Neuron (in vitro differentiated cells): ENCODE measurements around a stretch of chr22.

DNA sequence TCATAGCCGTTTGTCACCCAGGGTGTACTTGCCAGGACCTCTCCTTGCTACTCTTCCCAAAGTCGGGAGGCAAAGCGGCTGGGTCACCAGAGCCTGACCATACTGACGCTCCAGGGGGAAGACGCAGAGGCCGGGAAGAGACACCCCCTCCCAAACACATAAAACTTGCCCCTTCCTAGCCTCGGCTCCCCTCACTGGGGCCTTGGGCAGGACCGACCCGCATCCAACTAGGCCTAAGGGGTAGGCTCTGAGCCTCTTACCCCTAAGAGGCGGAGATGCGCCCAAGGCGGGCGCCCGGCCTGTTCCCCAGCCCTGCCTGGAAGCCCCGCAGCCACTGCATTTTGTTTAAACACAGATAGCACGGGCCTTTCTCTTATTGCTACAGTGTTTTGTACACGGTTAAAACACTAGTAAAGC, 483 bp upstream of the SMDT1 start:
- PRO-cap = no peak

- PRO-cap = no peak
Observed at GRCh38 chr22:42080328-42080843, 886 bp downstream of the SMDT1 start.

DNA sequence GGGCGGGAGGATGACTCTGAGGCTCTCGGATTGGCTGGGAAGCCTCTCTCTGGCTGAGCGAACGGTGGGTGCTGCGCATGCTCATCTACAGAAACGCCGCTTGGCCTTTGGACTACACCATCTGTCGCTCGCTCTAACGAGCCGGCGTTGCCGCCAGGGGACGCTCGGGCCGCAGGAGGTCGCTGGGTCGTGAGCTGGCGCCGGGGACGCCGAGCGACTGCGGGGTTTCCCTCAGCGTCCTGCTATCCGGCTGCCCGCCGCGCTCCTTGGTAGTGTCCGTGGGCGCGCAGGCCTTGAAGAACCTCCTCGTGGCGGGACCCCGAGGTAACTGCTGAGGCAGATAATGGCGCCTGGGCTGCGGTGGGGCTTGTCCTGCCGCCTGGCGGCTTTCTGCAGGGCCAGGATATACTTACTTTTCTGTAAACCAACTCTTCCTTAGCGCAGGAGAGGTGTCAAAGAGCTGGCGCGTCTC, 322 bp upstream of the NDUFA6 start:
- PRO-cap = bidirectional peak, plus-strand start at position 245 of the sequence, minus-strand start outside the sequence

GRCh38 chr22:42127726-42128597, 2.6 kb downstream of the CYP2D6 start:
- PRO-cap = no peak

GRCh38 chr22:42130274-42130592, 377 bp downstream of the CYP2D6 start:
- PRO-cap = no peak

- PRO-cap = no peak
Observed at GRCh38 chr22:42160319-42160805, 29.8 kb upstream of the CYP2D6 start.

DNA sequence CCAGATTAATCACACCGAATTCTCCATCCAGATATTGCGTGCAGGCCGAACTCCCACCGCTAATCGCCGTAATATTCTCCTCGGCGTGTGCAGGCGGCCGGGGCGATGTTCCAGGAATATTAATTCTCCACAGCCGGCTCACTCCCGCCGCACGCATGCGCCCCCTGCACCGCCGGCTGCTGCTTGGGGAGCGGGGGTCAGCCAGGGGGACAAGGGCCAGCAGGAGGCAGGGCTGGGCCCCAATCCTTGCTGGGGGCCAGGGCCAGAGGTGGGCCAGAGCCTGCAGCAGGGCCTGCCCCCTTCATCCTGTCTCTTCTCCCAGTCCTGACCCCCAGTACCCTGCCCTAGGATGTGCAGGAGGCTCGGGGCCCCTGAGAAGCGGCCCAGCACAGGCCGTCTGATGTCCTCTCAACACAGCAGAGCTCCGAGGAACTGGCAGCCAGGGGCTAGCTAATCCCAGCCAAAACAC, 19.5 kb upstream of the TCF20 start:
- PRO-cap = no peak

DNA sequence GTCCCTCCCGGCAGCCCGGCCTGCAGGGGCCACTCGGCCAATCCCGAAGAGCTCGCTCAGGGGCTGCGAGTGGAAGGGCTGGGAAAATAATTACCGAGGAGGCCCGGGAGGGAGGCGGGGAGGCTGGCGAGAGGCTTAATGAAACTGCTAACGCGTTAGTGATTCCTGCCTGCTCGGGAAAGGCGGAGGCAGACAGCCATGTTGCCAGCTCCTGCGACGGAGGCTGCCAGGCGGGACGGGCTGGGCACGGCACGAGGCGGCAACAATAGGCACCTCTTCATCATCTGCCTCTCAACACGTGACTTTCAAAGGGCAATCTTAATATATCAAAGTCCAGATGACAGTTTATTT, 68.0 kb upstream of the TCF20 start:
- PRO-cap = no peak

DNA sequence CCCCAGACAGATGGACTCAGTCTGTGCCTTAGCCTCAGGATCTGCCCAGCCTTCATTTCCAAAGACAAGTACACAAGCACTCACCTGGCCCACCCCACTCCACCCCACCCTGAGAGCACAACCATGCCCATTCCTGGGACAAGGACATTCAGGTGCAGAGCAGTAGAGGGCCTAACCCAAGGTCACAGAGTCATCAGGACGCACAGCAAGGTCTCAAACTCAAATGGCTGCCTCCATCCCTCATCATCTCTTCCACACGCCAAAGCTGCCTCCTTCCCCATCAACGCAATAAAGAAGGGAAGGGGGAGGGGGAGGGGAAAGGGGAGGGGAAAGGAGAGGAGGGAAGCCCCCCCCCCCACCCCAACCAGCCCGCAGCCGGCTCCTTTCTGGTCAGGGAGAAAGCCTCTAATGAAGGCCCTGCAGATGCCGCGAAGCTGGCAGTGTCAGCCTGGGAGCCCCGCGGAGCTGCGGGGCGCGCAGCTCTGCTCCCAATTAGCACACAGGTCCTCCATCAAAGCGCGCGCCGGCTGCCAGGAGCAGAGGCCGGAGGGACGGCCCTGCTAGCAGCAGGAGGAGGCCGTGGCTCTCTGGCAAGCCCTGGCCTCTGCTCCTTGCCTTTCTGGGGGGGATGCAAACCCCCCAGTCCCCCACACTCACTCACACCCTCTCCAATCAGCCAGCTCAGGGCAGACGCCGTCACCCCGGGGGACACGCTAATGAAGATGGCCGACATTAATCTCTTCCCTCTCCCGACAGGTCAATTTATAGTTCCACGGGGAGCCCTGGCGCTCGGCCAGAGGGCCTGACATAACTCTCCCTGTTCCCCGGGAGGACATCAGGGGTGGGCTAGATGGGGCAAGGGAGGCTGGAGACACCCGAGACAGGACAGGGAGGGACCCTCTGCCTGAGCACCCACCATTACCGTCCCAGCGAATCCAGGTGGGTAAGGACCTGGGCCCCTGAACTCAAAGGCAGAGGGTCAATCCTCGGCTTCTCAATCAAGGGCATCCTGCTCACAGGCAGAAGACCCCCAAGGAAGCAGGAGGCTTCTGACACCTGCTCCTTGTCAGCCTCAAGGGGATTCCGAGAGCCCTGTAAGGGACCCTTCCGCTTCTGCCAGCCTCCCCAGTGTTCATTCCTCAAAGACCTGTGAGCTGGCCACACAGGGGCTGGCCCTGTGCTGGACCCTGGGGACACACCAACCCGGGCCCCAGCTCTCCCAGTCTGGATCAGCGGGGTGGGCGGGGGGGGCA, 70.5 kb upstream of the TCF20 start:
- PRO-cap = bidirectional peak, plus-strand start at position 440 of the sequence, minus-strand start at position 267 of the sequence; bidirectional peak, plus-strand start at position 765 of the sequence, minus-strand start at position 589 of the sequence

- PRO-cap = bidirectional peak, plus-strand start at chr22:42343720, minus-strand start at chr22:42343840
Observed at GRCh38 chr22:42343190-42344295, 73.1 kb upstream of the TCF20 start.

DNA sequence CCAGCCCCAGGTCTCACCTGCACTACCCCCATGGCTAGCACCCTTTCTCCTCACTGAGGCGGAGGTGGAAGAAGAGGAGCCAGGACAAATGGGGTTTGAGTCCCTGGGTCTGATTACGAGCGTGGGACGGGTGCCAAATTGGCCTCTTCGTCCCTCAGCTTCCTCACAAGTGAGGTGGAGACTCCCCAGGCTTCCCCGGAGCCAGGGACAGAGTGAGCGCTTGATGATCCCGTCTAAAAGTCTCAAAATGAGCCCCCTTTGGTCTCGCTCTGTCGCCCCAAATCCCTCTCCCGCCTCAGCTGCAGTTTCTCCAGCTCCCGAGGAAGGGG, 64.1 kb downstream of the NFAM1 start:
- PRO-cap = no peak

DNA sequence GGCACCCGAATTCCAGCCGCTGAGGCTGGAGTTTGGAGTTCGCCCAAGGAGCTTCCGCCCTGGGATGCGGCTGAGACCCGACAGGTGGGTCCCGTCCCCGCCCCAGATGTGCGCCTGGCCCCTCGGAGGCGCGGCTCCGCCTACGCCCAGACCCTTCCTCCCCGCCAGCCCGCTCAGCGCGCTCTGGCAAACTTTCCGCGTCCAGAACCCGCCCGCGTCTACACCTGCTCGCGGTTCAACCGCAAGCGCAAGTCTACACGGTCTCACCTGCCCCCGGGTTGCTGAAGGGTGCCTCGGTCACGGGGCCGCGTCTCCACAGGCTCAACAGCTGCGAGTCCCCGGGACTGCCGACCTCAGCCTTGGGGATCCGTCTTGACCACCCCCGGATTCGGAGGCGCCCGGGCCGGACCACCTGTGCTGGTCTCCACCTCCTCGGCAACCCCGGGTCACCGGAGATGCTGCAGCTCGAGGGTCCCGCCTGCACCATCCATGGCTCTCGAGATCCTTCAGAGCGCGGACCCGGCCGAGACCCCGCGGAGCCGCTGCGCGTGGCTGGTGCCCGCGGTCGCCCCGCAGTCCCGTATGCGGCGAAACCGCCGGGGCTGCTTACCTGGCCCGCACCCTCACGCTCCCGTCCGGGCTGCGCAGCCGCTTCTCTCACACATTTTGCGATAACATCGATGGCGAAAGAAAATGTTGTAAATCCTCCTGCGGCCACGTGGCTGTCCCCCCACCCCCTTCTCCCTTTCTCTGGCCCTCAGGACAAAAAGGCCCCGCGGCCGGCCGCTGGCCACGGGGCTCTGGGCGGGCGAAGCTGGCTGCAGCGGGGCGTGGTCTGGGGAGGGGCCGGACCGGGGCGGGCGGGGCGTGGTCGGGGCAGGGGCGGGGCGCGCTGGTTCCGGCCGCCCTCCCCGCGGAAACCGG, 63.5 kb downstream of the NFAM1 start:
- PRO-cap = bidirectional peak, plus-strand start at position 149 of the sequence, minus-strand start at position 82 of the sequence; bidirectional peak, plus-strand start at position 509 of the sequence, minus-strand start at position 584 of the sequence; bidirectional peak, plus-strand start outside the sequence, minus-strand start at position 676 of the sequence

DNA sequence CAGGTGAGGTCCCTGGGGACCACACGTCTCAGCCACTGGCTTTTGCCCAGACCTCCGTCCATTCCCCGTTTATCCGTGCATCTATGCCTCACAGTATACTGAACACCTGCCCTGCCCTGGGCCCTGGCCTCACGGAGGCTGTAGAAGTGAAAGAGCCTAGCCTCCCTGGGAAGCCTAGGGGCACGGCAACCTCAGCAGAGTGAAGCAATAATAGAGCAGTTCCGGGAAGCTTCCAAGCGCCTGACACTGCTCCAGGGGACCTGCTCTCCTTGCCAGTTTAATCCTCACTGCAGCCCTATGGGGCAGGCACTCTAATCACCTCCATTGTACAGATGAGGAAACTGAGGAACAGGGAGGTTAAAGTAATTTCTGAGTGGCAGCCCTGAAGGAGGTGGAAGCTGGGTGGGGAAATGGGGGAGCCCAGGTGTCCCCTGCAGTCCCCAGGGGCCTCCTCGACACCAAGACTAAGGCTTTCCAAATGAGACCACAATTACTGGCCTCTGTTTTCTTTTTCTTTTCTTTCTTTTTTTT, 2.7 kb upstream of the NFAM1 start:
- PRO-cap = no peak

GRCh38 chr22:42437379-42438375, 5.5 kb upstream of the NFAM1 start:
- PRO-cap = bidirectional peak, plus-strand start at chr22:42437967, minus-strand start at chr22:42437961

GRCh38 chr22:42440059-42440561, 7.9 kb upstream of the NFAM1 start:
- PRO-cap = no peak

- PRO-cap = no peak
Observed at GRCh38 chr22:42443202-42443903, 11.2 kb upstream of the NFAM1 start.

DNA sequence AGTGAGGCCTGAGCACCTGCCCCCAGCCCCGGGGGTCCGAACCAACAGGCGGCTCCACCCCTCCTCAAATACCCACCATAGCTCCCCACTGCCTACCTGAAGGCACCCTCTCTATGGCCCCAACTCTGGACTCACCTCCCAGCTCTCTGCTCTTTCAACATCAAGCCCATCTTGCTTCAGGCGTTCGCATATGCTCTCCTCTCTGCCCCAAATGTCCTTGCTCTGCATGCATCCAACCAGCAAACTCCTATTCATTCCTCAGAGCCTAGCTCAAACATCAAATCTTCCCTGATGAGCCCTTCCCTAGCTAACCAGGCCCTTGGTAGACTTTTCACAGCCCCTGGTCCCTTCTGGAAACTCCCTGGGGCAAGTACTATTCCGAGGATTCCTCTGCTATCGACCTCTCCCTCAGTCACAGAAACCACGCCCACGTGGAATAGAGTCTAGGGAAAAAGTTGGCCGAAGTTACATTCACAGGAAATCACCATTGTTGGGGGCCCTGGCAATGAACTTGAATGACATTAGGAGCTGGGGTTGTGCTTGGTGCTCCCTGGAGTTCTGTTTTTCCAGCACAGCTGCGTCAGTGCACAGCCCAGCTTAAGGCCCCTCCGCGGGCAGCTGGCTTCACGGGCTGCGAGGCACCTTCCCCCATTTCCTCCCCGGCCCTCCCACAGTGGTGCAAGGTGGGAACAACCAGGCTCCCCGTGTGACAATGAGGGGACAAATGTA, 4.0 kb upstream of the ATP5MGL start:
- PRO-cap = no peak

DNA sequence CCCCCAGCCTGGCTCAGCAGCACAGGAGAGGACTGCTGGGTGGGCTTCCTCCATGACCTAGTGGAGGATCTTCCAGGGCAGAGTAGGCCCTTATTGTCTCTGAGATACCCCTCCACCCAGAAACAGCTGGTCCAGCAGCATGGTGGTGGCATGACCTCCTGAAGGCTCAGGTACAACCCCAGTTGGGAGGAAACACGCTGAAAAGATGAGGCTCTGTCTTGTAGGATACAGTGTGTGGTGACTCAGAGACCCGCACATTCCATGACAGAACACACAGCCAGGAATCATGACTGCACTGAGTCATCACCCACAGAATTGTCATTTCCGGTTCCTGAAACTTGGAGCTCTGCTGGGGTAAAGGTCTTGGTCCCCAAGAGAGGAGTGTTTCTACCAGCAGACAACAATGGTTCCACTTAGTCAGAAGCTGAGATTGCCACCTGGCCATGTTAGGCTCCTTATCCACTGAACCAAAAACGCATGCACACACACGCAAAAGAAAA, 31.4 kb upstream of the CYB5R3 start:
- PRO-cap = no peak

DNA sequence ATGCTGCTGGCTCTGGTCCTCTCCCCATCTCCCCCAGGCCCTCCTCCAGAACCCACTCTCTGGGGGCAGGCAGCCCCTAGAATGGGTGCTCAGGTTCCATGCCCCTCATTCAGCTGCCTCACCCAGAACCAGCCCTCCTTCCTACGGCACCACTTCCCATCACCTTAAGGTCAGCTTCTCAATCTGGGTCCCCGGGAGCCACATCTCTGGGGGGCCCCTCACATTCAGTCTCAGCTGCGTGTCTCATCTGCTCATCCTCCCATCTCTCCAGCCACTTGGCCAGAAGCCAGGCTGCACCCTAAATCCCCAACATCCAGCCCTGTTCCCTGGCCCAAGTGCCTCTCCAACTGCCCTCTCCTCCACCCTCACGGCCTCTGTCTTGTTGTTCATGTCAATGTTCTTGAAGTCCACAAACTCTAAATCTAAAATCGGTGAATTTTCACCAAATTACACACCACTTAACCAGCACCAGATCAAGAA, 34.0 kb downstream of the A4GALT start:
- PRO-cap = no peak

GRCh38 chr22:42890880-42891330, 33.8 kb upstream of the ARFGAP3 start:
- PRO-cap = no peak